ENCODE results near the genes BPTF, ARSG, WIPI1 and FAM20A.

DNA sequence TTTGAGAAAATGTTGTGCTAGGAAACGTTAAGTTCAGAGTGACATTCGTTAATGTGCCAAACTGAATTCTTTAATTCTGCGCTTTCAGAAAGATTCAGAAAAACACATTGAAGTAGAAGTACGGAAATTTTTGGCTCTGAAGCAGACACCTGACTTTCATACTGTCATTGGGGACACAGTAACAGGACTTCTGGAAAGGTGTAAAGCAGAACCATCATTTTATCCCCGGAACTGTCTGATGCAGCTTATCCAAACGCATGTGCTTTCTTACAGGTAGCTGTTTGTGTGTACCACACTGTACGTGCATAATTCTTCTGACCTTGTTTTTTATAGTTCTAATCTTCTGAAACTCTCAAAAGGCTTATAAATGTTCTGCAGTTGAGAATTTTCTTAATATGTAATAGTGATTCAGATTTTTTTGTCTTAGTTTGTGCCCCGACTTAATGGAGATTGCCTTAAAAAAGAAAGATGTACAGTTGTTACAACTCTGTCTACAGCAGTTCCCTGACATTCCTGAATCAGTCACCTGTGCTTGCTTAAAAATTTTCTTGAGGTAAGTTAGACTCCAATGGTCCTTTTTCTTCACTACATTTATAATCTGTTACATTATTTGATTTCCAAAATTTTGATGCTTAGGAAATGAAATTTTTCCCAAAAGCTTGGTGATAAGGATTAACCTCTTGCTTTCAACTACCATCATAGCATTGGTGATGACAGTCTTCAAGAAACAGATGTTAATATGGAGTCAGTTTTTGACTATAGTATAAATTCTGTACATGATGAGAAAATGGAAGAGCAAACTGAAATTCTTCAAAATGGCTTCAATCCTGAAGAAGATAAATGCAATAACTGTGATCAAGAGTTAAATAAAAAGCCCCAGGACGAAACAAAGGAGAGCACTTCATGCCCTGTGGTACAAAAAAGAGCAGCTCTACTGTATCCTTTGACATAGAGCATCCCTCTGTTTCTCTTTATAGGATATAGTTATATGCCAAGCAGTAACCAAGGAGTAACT is 20.0 kb downstream of the NOL11 start:
- PRO-cap, 6 experiments, result no peak in any of the 6 experiments
- RAMPAGE, long total RNA, 2 experiments, result no peak in any of the 2 experiments
- RRBS, result no CpG with 5 or more reads among the region's 9 CpGs

DNA sequence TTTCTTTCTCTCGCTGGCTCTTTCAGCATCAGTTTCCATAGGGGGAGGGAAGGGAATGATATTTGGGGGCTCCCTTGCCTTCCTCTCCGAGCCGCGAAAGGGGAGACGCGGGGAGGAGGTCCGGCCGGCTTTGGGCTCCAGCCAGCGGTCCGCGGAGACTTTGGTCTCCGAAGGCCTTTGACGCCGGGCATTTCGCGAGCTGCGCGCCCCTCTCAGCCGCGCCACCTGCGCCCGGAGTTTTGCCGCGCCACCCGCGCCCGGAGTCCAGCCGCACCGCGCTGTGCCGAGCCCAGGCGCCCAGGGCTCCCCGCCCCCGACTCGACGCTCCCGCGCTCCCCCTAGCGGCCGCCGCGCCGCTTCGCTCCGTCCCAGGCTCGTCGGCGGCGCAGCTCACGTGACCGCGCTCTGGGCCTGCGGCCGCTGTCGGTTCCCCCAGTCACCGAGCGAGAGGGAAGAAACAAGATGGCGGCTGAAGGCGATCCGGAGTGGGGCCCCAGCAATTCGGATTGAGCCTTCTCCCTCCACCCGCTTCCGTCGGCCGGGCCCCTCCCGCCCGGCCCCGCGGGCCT is at the start of gene BPTF:
Gene BPTF, plus strand, starts transcription at position 435 of the 569 bp plus-strand sequence.
- PRO-cap, 6 experiments, result peak in 6 of 6 experiments; most common plus-strand start position 435 of the sequence (in 6); most common minus-strand start position 277 of the sequence (in 4)
- RAMPAGE, long total RNA, 2 experiments, result no peak in any of the 2 experiments
- RRBS, result 2% methylated on average over 17 of the region's 69 CpGs

DNA sequence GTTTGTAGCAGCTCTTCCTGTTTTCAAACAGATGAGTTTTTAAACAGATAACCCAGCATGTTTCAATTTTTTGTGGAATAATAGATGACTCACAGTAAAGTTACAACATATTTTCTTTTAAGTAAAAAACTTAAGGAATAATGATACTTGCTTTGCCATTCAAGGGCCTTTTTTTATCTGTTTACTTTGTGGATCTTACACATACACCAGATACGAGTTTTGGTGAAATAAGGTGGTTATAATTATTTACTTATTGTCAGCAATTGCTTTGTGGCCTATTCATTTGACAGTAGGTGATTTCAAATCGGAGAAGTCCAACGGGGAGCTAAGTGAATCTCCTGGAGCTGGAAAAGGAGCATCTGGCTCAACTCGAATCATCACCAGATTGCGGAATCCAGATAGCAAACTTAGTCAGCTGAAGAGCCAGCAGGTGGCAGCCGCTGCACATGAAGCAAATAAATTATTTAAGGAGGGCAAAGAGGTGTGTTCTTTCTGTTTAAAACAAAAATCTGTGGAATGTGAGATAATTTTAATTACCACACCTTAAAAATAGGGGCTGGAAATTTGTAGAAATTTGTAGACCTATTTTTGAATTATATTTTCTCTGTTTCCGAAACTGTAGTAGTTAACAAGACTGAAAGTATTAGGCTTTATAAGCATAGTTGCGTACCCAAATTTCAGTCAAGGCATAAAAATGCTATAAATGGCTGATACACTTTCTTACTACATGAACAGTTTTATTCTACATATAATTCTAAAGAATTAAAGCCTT is 66.4 kb downstream of the BPTF start:
- PRO-cap, 6 experiments, result no peak in any of the 6 experiments
- RAMPAGE, long total RNA, 2 experiments, result no peak in any of the 2 experiments
- RRBS, result no CpG with 5 or more reads among the region's 8 CpGs

GRCh38 chr17:68102304-68102922 is 66.9 kb downstream of the KPNA2 start:
- PRO-cap, 6 experiments, result no peak in any of the 6 experiments
- RAMPAGE, long total RNA, 2 experiments, result no peak in any of the 2 experiments
- RRBS, result 1% methylated on average over 4 of the region's 25 CpGs

DNA sequence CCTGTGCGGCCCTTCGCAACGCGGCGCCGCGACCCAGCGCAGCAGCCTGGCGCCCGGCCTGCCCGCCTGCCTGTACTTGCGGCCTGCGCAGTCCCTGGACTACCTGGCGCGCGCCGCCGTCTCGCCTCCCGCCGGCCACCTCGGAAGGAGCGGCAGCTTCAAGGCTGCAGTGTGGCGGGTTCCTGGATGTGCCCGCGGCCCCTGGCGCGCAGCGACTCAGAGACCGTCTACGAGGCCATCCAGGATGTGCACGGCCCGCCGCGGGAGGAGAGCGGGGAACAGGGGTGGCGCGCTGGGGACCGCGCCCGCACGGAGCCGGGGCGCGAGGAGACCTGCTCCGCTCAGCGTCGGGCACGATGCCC is 48.5 kb upstream of the AMZ2 start:
- PRO-cap, 6 experiments, result no peak in any of the 6 experiments
- RAMPAGE, long total RNA, 2 experiments, result no peak in any of the 2 experiments
- RRBS, result 0% methylated on average over 4 of the region's 49 CpGs

DNA sequence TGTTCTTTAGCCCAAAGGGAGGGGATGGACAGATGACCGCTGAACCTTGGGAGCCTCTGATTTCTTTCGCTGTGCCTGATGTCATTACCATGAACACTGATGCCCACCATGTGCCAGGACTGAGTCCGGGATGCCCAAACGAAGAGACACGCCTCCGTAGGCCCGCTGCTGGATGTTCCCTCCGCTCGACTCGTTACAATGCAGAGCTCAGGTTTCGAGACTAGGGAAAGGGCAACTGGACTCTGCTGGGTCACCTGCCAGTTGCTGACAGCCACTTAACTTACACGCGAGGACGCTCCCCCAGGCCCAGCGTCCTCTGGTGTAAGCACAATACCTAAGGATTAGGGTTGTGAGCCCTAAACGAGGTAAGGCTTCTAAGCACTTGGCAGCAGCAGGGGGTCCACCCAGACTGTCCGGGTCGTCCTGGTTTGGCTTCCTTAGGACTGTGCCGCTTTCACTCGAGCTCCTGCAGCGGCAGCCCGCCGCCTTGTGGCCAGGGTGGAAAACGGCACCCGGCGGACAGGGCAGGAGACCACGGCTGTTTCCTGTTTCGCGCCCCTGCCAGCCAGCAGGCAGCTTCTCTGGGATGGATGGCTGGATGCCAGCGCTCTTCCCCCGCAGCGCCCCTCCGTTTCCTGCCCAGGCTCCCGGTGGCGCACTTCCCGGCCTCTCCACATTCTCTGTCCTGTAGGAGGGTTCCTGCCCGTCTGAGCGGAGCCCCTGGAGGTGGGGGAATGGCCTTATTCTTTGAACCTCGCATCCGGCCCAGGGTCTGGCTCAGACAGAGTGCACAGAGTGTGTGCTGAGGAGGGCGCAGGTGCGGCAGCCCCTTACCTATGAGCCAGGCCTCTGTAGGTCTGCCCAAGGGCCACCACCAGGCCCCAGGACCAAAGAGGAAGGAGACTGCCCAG is 47.1 kb upstream of the AMZ2 start:
- PRO-cap, 6 experiments, result peak in 3 of 6 experiments; most common plus-strand start position 784 of the sequence (in 1); most common minus-strand start position 200 of the sequence (in 2)
- RAMPAGE, long total RNA, 2 experiments, result no peak in any of the 2 experiments
- RRBS, result 3% methylated on average over 5 of the region's 42 CpGs

GRCh38 chr17:68206296-68206601 is 41.6 kb upstream of the AMZ2 start:
- PRO-cap, 6 experiments, result no peak in any of the 6 experiments
- RAMPAGE, long total RNA, 2 experiments, result no peak in any of the 2 experiments
- RRBS, result no CpG with 5 or more reads among the region's 9 CpGs

DNA sequence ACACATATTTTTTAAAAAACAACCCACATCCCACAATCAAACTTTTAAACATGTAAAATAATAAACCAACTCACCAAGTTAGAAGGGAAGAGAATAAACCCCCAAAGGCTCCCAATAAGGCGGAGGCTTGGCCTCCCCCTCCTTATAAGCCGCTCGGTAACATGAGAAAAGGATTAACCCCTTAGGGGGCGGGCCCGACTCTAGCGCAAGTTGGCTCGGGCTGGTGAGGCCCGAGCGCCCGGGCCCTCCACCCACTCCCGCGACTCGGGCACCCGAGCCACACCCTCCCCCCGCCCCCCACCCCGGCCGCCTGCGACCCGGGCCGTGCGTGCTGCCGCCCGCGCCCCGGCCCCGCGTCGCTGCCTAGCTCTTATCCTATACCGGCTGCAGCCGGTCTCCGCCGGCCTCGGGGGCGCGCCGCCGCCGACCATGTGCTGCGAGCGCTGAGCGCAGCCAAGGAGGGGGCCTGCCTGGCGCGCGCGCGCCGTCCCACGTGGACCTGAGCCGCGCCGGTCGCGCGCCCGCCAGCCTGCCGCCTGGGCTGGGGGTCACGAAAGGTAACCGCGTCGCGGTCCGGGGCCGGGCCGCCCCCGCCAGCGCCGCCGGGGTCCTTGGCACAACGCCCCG is at the start of gene ARSG:
Gene ARSG, plus strand, starts transcription at position 484 of the 627 bp plus-strand sequence.
- PRO-cap, 6 experiments, result peak in 6 of 6 experiments; most common plus-strand start position 527 of the sequence (in 6); most common minus-strand start position 372 of the sequence (in 3)
- RAMPAGE, long total RNA, 2 experiments, result no peak in any of the 2 experiments
- RRBS, result under 1% methylated on average over 33 of the region's 70 CpGs

GRCh38 chr17:68291639-68291919 is 284 bp downstream of the ARSG start:
- PRO-cap, 6 experiments, result no peak in any of the 6 experiments
- RAMPAGE, long total RNA, 2 experiments, result no peak in any of the 2 experiments
- RRBS, result 1% methylated on average over 38 of the region's 41 CpGs

DNA sequence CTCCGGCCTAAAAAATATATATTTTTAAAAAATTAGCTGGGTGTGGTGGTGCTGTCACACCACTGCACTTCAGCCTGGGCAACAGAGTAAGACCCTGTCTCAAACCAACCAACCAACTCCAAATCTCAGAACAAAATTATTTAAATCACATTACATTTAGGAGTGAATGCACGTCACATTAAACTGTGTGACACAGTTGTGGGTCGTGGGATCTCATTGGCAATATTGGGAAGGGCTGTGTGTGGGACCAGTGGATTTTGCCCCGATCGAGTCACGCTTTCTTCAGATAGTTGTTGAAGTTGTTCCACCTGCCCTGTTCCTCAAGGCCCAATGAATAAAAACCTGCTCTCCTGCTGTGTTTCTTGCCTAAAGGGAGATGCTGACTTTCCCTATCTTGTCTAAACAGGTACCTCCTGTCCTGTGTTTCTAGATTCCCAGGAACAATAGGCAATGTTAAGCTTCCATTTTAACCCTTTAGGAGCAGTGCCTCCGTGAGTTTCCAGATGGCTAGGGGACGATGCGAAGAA is 4.7 kb downstream of the ARSG start:
- PRO-cap, 6 experiments, result no peak in any of the 6 experiments
- RAMPAGE, long total RNA, 2 experiments, result no peak in any of the 2 experiments
- RRBS, result no CpG with 5 or more reads among the region's 9 CpGs

GRCh38 chr17:68302457-68302720 is 11.1 kb downstream of the ARSG start:
- PRO-cap, 6 experiments, result no peak in any of the 6 experiments
- RAMPAGE, long total RNA, 2 experiments, result no peak in any of the 2 experiments
- RRBS, result no CpG with 5 or more reads among the region's 3 CpGs

DNA sequence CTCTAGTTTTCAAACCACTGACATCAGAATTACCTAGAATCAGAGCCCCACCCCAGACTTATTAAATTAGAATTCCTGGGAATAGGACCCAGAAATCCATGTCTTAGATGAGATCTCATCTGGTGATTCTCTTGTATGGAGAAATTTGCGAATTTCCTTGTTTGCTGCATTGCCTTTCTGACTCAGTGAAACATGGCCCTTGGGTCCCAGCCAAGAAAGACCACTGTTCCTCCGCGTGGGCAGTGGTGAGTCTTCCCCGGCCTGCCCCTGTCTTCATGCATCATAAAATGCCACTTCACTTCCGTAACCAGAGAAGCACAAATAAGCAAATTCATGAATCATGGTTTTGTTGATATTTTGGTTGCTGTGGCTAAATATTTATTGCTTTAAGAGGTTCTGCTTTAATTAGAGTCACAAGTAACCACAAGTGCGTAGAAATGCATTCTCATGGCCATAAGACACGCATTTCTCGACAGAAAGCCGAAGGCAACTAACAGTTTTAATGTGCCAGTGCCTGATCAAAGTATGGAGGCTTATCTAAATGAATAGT is 76.3 kb downstream of the WIPI1 start:
- PRO-cap, 6 experiments, result no peak in any of the 6 experiments
- RAMPAGE, long total RNA, 2 experiments, result no peak in any of the 2 experiments
- RRBS, result no CpG with 5 or more reads among the region's 9 CpGs

GRCh38 chr17:68399008-68399428 is 58.3 kb downstream of the WIPI1 start:
- PRO-cap, 6 experiments, result no peak in any of the 6 experiments
- RAMPAGE, long total RNA, 2 experiments, result no peak in any of the 2 experiments
- RRBS, result no CpG with 5 or more reads among the region's 9 CpGs

GRCh38 chr17:68399731-68400297 is 57.5 kb downstream of the WIPI1 start:
- PRO-cap, 6 experiments, result no peak in any of the 6 experiments
- RAMPAGE, long total RNA, 2 experiments, result no peak in any of the 2 experiments
- RRBS, result no CpG with 5 or more reads among the region's 14 CpGs

DNA sequence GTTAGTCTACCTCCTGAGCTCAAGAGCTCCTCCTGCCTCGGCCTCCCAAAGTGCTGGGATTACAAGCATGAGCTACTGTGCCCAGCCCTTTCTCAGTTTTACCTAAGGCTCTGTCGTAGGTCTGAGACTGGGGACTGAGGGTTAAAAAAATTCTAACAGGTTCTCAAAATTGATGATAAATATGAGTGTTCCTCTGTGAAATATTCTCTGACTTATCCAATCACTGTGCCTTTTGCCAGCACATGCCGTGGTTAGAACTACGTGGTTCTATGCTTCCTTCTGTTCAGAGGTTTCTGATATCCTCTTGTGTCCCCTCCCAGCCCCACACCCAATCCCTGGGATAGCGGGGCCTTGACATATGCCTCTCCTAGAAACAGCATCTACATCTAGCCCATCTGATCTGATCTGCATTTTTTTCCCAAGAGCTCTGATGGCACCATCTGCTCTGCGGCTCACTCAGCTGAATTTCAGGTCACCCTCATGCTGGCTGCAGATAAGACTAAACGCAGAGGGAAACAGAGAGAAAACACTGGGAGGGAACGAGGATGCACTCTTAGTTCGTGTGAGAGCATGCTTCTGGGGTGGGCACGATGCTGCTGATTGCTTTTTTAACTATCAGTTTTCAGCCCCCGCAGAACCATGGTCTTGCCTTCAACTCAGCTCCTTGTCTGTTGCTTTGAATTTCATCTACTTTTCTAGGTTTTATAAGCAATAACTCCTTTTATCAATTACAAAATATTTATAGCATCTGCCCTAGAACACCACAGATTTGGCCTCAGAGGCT is 10.7 kb downstream of the WIPI1 start:
- PRO-cap, 6 experiments, result no peak in any of the 6 experiments
- RAMPAGE, long total RNA, 2 experiments, result no peak in any of the 2 experiments
- RRBS, result no CpG with 5 or more reads among the region's 11 CpGs

- PRO-cap, 6 experiments, result peak in 6 of 6 experiments; most common plus-strand start chr17:68457647 (in 1); most common minus-strand start chr17:68457496 (in 6)
- RAMPAGE, long total RNA, 2 experiments, result start-site peak on the minus strand in 2 of 2 experiments, at chr17:68457434-68457488 at its widest, 534 to 665 reads per replicate
- RRBS, result 1% methylated on average over 20 of the region's 65 CpGs
These were observed at the start of gene WIPI1 for GRCh38 chr17:68457014-68457734. Gene WIPI1 (minus strand): TSS chr17:68457496.

GRCh38 chr17:68540008-68540614 is 27.9 kb downstream of the PRKAR1A start:
- PRO-cap, 6 experiments, result peak in 1 of 6 experiments; most common plus-strand start chr17:68540125 (in 1)
- RAMPAGE, long total RNA, 2 experiments, result no peak in any of the 2 experiments
- RRBS, result no CpG with 5 or more reads among the region's 13 CpGs

- PRO-cap, 6 experiments, result no peak in any of the 6 experiments
- RAMPAGE, long total RNA, 2 experiments, result no peak in any of the 2 experiments
- RRBS, result no CpG with 5 or more reads among the region's 7 CpGs
These were observed 5.5 kb downstream of the FAM20A start for GRCh38 chr17:68595414-68596267.

DNA sequence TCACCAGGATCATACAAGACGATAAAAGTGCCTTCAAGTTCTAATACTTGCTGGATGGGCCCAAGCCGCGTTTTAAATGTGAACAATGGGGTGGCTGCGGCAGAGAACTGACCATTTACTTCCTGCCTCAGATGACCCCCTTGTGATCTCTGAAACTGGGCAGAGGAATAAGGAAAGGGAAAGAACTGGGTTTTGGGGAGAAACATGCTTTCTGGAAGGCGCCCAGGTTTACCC is 1.7 kb downstream of the FAM20A start:
- PRO-cap, 6 experiments, result no peak in any of the 6 experiments
- RAMPAGE, long total RNA, 2 experiments, result no peak in any of the 2 experiments
- RRBS, result no CpG with 5 or more reads among the region's 5 CpGs

GRCh38 chr17:68600821-68601589 is at the start of gene FAM20A:
Gene FAM20A (minus strand): TSS chr17:68601367.
- PRO-cap, 6 experiments, result peak in 6 of 6 experiments; most common plus-strand start chr17:68601179 (in 1); most common minus-strand start chr17:68601347 (in 5)
- RAMPAGE, long total RNA, 2 experiments, result no peak in any of the 2 experiments
- RRBS, result 2% methylated on average over 64 of the region's 81 CpGs